GM23248 (cell line): ENCODE measurements around a stretch of chr15.

DNA sequence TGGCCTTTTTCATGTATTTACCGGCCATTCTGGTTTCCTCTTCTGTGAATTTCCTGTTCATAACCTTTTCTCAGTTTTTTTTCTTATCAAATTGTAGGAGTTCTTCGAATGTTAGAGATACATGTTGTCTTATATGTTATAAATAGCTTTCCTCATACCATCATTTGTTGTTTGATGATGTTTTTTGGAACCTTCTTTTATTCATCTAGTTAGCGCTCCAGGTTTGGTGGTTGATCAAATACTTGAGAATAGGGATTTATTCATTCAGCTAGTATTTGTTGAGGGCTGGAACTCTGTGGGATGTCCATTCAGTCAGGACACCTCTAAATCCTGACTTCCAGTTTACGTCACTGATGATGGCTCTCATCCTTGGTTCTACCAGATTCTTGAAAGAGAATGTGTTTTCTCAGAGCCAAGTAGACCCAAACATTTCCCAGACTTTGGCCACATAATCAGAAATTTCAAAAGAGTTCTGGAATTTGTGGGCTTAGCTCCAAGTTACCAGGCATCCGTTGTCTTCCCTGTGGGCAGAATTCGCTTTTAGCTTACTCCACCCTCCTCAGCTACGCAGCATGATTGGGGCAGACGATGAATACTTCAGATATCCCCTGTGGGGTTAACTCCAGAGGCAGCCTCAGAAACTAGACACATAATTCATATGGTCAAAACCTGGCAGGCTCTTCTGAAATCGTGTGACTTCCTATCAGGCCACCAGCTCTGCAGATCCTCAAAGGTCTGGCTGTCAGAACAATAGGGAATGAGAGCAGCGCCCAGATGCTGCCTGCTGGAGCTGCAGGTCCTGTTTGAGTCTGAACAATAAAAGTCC lies 30.4 kb downstream of the CRTC3 start:
- RAMPAGE, long total RNA: no peak

DNA sequence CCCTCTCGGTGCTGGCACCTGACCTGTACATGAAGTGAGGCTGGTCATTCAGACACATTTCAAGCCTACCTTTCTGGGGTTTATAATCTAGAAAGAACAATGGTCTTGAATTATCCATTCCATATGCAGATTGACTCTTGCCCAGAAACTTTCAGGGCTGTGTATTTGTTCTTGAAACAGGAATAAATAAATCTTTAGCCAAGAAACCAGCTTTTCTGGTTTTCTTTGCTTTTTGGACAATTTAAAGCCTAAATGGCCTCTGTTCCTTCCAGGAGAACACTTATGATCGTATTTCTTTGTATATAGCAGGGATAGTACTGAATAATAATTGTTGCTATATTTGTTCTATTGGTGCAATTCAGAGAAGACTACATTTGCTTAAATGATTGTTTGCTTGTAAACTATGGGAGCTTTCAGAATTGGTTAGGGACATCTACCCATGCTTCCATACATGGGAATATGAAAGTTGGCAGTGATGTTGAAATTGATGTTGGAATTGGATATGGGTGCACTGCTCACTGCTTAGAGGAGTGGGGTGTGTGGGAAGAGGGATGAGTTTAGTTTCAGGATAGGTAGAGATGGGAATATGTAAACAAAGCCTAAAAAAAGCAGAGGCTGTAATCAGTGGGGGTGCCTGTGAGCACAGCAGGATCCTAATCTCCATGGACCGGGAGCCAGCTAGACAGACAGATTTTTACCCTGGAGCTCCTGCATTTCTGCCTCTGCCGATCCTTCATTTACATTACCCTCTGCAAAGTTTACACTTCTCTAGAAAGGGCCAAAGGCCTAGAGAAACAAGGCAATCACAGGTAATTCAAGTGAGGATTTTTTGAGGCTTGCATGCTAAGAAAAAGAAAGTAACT lies 79.3 kb downstream of the CRTC3 start:
- RAMPAGE, long total RNA: no peak

DNA sequence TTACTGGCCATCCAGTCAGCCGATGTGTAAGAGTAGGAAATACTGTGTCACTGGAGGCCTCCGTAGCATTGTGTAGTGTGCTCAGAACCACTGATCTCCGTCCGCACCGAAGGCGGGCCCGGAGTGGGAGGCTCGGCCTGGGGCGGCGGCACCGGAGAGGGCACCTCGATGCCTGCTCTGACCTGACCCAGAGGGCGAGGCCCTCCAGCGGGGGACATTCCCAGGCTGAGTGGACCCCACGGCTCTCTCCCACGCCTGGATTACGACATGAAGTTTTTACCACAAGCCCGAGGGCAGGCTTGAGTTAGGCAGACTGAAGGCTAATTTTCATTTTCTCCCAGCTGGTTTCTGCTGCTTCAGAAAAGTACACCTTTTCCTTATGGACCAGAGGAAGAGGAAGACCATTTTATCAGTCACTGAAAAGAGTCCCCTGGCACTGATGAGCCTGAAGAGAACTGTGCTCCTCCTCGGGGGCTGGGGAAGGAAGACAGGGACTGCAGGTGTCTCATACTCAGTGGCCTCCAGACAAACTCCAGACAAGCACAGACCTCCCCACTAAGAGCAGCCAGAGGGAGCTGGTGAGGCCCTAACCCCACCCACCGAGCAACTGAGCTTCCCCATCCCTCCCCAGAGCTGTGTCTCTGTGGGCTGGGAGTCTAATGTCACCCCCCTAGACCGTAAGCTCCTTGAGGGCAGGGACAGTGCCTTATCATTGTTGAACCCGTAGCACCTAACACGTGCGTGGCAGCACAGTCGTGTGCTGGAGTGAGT lies 74.5 kb upstream of the BLM start:
- RAMPAGE, long total RNA: no peak

GRCh38 chr15:90660975-90661275 lies 56.2 kb upstream of the BLM start:
- RAMPAGE, long total RNA: no peak

DNA sequence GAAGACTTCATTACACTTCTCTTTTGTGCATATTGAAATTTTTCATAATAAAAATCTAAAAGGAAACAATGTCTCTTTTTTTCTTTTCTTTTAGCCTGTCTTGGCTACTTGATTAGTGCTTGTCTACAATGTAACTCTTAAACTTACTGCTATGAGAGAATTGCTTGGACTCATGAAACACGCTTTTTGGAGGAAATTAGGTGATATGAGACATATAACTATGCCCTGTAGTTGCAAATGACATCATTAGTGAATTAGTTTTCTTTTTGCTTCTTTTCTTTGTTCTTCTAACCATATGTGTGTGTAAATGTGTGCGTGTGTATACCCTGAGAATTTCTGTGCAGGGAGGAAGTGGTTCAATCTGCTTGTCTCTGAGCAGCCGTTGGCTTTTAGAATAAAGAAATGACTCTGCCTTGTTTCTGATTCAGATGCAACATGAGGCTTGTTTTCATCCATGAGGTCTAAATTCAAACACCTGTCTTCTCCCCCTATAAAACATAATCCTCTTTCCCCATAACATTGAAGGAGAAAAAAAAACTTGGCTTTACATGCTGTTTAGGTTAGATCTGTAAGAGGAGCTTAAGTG lies 30.7 kb upstream of the BLM start:
- RAMPAGE, long total RNA: no peak

GRCh38 chr15:90742074-90742463 lies 24.9 kb downstream of the BLM start:
- RAMPAGE, long total RNA: no peak

DNA sequence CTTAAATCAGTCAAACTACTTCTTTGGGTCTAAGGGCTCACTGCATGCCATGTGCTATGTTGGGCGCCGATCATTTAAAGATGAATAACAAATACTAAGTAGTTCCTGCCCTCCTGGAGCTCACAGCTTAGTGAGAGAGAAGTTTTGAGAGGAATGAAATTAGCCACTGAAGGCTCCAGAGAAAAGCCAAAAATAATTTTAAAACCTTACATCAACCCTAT lies 44.5 kb downstream of the BLM start:
- RAMPAGE, long total RNA: no peak

DNA sequence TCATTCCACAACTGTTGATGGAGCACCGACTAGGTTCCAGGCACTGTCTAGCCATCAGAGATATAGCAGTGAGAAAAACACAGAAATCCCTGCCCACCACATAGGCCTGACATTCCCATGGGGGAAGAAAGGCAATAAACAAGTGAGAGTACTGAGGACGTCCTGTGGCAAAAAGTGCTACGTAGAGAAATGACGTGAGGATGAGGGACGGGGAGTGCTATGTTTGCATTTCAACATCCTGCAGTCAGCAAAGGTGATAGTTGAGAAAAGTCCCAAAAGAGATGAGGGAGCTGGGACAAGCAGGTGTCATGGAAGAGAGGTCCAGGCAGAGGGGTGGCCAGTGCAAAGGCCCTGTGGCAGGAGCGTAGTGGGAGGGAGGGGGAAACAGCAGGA lies 10.5 kb upstream of the FURIN start:
- RAMPAGE, long total RNA: no peak

DNA sequence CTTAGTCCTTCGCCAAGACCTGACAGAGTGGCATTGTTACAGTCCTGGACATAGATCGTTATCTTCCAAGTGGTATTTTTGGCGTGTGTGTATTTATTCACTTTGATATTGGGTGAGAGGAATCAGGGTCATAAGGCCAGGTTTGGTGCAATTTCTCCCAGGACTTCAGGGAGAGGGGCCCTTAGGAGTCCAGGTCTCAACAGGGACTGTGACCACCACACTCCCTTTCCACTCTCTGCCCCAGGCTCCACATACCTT lies 7.8 kb upstream of the FURIN start:
- RAMPAGE, long total RNA: no peak

DNA sequence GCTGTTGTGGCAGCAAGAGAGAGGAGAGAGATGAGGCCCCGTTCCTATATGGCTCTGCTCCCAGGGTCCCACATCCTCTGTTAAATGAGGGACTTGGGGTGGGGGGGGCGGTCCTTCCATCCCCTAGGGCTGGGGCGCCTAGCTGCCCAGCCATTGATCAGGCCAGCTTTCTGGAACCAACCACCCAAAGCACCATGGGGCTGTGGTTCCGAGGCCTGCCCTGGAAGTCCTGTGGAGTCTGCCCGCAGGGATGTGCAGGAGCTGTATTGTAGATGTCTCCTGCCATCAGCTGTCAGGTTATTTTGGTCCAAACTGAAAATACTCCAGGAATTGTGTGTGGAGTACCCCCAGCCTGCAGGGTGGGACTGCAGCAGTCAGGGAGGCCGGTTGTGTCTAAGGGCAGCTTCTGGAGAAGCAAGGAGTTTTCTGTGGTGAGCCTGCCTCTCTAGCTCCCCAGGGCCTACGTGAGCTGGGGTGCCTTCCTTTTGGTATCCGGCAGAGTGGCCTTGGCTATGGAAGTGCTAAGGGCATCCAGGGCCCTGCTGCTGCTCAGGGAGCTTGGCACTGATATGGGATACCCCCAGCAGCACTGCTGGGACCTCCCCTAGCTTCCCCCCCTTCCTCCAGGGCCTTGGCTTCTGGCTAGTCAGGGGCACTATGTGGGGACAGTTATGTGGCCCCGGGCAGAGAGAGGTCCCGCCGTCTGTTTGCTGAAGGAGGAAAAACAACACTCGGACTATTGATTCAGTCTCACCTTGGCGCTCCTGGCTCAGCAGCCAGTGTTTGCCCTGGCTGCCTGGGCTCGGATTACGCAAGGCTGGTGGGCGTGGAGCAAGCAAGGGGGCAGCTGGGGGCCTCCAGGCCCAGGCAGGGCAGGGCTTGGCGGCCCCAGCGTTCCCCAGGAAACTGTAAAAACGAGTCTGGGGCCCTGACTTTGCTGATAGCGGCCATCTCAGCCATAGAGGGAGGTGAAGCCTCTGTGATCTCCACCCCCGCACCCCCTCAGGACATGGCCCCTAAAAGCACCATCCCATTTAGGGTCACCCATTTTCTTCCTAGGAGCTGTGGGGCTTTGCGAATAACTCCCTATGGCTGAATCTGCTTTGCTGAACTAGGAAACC lies 5.5 kb downstream of the FURIN start:
- RAMPAGE, long total RNA: no peak

GRCh38 chr15:90917011-90917726 lies 14.1 kb downstream of the MAN2A2 start:
- RAMPAGE, long total RNA: no peak

DNA sequence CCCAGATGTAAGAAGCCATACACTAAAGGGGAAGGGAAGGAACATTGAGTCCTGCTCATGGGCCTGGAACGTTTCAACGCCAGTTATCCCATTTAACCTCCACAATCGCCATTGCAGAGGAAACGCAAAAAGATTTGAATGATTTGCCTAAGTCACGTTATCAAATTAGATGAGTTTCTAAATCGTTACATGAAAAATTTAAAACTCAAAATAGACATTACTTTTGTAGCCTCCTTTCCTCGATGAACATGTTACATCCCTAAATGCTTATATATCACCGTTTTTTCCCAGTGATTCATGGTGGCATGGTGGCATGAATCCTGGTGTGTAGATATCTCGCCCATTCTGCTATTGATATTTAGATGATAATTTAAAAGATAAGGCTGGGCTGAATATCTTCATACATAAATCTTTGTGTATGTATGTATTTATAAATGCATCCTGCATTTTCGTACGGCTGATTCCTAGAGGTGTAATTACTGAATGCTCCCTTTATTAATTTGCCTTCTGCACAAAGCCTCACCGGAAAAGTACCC lies 741 bp upstream of the PRC1 start:
- RAMPAGE, long total RNA: no peak

DNA sequence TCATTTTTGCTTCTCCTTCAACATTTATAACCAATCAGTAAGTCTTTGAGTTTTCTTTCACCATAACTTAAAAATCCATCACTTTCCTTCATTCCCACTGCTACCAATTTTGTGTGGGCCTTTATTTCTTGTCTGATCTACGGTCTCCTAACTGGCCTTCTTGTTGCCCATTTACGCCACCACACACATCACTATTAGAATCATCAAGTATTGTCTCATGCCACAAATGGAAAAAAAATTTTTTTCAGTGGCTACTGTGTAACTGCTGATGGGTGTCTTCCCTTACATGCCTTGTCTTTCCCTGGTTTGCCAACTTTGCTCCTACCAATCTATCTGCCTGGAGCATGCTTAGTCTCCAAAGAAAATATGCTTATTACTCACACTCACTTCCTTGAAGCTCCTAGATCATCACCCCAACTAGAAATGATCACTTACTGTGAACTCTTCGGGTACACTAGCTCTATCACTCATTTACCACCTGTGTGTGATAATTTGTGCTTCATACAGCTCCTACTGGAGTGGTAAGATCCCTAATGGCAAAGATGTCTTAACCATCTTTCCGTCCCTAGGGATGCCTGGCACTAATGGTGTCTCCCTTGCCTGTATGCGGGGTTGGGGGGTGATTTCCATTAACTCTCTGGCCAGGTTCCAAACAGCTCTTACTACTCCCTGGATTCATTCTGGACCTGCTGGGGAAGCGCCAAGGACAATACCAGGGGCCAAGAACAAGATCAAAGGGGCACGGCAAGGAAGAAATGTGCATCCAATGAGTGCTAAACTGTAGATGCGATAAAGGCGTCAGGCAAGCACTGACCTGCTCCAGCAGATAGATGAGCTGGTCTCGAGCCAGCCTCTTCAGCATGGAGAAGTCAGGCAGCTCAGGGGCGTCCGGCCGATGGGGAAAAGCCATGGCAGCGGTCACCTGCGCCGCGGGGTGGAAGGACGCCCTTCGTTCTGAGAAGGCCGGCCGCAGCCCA lies 766 bp downstream of the VPS33B start:
- RAMPAGE, long total RNA: no peak

DNA sequence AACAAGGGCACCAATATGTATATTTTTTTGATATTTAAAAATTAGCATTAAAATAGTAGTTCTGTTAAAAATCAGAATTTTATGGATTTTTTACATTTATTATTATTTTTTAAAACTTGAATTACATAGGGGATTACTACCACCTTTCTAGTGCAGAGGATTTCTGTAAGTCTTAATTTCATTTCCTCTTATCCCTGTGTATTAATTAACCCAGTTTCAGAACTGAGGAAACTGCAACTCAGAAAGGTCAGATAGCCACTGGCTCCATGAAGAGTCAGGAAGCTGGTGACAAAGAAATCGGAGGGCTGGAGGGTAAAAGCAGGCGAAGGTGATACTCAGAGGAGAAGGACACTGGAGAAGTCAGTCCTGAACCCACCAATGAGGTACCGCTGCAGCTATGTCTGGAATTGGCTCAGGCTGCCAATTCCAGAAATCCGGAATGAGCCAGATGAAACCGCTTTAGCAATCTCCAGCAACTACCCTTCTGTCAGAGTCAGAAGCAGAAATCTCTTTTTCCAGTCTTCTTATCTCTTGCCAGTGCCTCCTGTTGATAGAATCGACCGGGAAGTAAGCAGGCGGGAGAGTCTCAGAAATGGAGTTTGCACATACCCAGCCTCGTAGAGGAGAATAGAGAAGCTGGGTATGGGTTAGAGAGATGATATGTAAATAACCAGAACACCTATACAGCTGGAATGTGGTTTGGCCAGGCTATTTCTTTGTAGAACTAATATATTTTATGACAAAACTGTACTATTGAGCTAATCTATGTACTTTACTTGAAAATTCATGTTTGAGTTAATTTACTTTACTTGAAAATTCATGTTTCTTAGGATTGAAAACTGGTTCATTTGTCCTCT lies 308.6 kb downstream of the SV2B start:
- RAMPAGE, long total RNA: no peak

- RAMPAGE, long total RNA: no peak
Measured at GRCh38 chr15:91706147-91706499, 147.4 kb upstream of the SLCO3A1 start.

DNA sequence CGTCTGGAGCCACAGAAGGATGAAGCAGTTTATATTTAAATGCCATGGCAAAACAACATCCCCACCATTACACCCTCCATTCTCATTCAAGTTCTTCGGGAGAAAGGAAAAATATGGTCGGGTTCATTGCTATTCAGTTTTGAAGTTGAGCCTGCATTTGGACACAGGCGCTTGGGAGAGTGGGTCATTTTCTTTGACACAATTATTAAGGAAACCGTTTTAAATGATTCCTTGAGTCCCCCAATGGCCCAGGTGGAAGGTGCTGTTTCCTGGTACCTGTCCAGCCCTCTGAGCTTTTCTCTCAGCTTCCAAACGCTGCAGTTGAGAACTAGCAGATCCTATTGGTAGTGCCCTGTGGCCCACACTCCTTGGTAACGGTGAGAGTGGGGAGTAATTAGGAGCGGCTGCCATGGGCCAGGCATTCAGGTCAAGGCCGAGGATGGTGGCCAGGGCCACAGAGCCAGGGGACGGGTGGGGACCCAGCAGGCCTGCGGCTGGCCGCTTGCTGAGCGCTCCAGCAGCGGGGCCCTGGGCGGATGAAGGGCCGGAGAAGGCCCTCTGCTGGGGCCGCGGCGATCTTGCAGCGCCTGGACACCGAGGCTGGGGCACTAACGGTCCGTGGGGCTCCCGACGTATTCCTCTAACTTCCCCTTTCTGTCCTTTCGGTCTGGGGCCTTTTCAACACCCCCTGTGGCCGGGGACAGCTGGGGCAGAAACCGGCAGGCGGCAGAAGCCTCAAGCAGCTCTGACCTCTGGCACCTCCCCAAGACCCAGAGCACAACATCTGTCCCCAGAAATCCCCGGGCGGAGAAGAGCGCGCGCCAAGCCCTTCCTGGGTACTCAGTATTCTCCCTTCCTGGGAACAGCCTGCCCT lies 978 bp upstream of the SLCO3A1 start:
- RAMPAGE, long total RNA: no peak

GRCh38 chr15:91890529-91890995 lies 37.1 kb downstream of the SLCO3A1 start:
- RAMPAGE, long total RNA: no peak

DNA sequence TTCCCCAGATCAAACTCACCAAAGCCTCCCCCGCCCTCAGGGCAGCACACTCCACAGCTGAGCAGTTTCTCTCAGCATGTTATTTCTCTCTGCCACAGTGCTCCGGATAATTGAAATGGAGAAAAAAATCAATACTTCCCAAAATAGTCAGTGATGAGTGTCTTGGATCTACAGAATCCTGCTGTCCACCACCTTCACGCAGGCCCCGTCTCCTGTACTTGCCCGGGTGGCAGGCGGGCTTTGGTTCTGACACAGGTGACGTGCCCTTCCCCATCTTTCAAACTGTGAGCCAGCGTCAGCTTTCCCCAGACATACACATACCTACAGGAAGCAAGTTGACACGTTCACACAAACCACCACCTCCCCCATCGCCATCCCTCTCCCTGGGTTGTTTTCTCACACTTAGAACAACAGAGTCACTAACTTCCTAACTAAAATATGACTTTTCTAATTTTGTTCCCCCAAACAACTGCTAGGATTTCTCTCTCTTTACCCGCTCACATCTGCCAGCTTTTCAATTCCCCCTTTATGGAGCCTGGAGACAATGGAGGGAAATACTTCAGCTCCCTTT lies 248.2 kb downstream of the SLCO3A1 start:
- RAMPAGE, long total RNA: no peak

- RAMPAGE, long total RNA: no peak
Measured at GRCh38 chr15:92170119-92170408, 223.6 kb upstream of the ST8SIA2 start.

- RAMPAGE, long total RNA: no peak
Measured at GRCh38 chr15:92645270-92646224, 10.0 kb downstream of the FAM174B start.